Ovary (tissue), 7 donors: ENCODE data around the genes MRPL20, TMEM88B and VWA1.

DNA sequence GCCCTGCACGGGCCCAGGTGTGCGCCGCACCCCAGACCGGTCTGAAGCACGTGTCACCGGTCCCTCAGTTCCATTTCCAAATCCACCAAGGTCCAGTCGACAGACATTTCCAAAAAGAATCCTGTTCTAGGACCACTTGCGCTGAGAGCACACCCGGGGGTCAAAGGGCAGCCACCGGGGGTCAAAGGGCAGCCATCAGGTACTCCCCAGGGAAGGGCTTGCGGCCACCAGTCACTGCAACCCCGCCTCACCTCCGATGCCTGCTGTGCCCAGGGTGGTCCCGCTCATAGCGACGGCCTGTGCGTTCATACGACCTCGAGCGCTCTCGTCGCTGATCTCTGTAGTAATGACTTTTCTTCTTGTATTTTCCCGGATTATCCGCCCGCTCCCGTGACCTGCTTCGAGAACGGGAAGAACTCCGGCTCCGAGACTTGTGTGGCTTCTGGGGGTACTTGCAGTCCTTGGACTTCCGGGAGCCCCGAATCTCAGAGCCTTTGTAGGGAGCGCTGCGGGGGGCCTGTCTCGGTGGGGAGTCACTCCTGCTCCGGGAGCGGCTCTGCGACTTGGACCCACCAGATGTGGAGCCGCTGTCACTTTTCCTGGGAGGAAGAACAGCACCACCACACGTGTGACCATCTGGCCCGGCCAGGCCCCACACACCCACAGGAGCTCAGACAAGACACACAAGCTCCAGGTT, 12.0 kb downstream of the CCNL2 start:
- PRO-cap, 7 experiments = no peak in any of the 7 experiments
- RAMPAGE, long total RNA, 2 experiments = no peak in any of the 2 experiments

- PRO-cap, 7 experiments = no peak in any of the 7 experiments
- RAMPAGE, long total RNA, 2 experiments = no peak in any of the 2 experiments
Measured at GRCh38 chr1:1400765-1401692, 1.9 kb upstream of the CCNL2 start.

DNA sequence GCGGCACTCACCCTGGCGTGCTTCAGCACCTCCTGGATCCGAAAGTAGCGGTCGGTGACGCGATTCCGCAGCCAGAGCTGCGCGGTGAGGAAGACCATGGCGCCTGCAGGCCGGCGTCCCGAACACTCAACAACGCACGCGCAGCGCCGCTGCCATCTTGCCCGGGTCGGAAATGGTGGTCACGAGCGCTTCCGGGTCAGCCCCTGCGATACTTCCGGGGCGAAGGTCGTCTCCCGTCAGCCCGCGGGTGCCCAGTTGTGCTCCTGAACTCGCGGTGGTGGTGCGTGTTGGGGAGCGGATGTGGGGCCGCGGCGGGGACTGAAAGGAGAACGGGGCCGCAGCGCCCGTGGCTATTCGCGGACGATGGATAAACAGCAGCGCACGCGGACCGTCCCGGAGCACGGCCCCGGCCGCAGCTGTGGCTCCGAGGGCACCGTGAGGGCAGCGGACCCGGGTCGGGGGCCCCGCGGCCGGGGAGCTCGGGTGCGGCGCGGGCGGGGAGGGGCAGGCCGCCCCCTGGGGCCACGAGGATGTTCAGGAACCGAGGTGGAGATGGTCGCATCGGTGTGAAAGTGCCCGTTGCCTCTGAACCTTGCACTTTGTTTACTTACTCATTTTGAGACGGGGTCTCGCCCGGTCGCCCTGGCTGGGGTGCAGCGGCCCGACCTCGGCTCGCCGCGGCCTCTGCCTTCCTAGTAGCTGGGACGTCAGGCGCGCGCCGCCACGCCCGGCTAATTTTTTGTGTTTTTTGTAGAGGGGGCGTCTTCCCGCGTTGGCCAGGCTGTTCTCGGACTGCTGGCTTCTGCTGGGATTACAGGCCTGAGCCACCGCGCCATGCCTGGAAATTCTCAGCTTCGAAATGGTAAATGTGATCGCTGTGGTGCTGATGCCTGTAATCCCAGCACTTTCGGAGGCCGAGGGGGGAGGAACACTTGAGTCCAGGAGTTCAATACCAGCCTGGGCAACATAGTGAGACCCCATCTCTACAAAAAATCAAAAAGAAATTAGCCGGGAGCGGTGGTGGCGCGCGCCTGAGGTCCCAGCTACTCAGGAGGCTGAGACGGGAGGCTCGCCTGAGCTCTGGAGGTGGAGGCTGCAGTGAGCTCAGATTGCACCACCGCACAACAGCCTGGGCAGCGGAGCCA, at the start of gene MRPL20:
TSS of gene MRPL20 (minus strand) at position 174 of the 1,145 bp plus-strand sequence.
- PRO-cap, 7 experiments = peak in 7 of 7 experiments; most common plus-strand start position 254 of the sequence (in 5); most common minus-strand start position 173 of the sequence (in 7)
- RAMPAGE, long total RNA, 2 experiments = start-site peak on the minus strand in 2 of 2 experiments, centred at positions 138 to 140 of the sequence, 855 to 1,901 reads per replicate

DNA sequence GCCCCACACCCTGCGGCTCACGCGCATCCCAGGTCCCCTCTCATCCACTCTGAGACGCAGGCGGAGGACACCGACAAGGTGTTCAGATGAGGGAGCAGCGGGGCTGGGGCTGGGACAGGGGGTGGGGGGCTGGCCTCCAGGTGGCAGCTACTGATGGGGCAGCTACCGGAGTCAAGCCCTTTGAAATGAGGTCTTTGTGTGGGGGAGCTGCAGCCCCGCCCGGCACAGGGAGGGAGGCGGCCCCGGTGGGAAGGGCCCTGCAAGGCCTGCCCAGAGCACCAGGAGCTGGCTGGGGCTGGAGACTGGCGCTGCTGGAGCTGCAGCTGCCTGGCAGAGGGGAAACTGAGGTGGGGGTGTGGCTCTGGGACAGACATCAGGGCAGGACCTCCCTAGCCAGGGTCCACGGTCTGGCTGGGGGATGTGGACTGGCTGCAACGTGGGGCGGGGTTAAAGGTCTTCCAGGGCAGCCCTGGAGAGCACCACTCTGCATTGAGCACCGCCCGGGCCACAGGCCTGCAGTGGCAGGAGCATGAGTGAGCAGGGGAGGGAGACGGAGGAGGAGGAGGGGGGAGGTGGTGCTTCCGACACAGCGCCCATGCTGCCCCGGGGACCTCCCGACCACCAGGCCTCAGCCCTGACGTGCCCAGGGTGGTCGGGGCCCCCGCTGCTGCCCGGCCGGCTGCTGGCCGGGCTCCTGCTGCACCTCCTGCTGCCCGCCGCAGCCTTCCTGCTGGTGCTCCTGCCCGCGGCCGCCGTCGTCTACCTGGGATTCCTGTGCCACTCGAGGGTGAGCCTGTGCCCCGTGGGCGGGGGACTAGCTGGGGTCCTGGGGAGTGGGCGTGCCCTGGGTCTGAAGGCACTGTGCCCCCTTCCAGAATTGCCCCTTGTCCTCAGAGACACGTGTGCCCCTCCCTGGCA, at the start of gene TMEM88B:
TSS of gene TMEM88B (plus strand) at position 273 of the 918 bp plus-strand sequence.
- PRO-cap, 7 experiments = no peak in any of the 7 experiments
- RAMPAGE, long total RNA, 2 experiments = no peak in any of the 2 experiments

DNA sequence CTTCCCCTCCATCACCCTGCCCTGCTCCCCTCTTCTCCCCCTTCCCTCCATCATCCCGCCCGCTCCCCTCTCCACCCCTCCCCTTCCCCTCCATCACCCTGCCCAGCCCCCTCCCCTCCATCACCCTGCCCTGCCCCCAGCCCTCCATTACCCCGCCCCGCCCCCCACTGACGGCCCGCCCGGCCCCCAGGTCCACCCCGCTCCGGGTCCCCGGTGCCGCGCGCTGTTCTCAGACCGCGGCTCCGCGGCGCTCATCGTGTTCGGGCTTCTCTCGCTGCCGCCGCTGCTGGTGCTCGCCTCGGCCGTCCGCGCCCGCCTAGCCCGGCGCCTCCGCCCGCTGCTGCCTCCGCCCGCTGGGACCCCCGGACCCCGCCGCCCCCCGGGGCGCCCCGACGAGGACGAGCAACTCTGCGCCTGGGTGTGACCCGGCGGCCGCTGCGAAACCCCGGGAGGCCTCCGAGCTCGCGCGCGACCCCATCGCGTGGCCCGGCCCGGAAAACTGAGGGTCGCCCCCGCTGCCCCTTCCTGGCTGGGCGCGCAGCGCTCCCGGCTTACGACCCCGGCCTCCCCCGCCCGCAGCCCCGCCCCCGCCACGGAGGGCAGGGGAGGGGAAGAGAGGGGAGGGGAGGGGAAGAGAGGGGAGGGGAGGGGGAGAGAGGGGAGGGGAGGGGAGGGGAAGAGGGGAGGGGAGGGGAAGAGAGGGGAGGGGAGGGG, 1.9 kb downstream of the TMEM88B start:
- PRO-cap, 7 experiments = peak in 7 of 7 experiments; most common plus-strand start position 232 of the sequence (in 7); most common minus-strand start position 501 of the sequence (in 4)
- RAMPAGE, long total RNA, 2 experiments = no peak in any of the 2 experiments

GRCh38 chr1:1431574-1432252, 3.8 kb upstream of the VWA1 start:
- PRO-cap, 7 experiments = peak in 3 of 7 experiments; most common plus-strand start chr1:1432087 (in 1); most common minus-strand start chr1:1431683 (in 3)
- RAMPAGE, long total RNA, 2 experiments = no peak in any of the 2 experiments

DNA sequence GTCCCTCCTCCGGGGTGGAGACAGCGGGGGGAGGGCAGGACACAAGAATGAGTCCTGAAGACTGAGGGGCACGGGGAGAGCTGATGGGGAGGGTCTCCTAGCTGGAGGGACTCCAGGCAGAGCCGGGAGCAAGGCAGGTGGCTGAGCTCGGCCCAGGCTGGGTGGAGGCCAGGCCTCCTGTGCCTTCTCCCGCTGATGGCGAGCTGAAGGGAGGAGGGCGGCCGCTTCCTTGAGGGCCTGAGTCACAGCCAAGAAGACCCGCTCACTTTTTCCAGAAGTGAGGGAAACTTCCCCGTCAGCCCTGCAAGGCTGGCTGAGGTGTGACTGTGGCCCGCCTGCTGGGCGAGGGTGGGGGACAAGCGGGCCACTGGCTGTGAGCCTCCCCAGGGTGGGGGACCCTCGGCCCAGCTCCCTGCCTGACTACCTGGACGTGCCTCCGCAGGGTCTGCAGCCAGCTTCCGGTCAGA, 1.7 kb upstream of the VWA1 start:
- PRO-cap, 7 experiments = peak in 5 of 7 experiments; most common plus-strand start position 316 of the sequence (in 1); most common minus-strand start position 181 of the sequence (in 5)
- RAMPAGE, long total RNA, 2 experiments = no peak in any of the 2 experiments

- PRO-cap, 7 experiments = peak in 7 of 7 experiments; most common plus-strand start chr1:1435716 (in 3); most common minus-strand start chr1:1435570 (in 6)
- RAMPAGE, long total RNA, 2 experiments = start-site peak on the minus strand in 2 of 2 experiments, at chr1:1435451-1435614 at its widest, 9 to 44 reads per replicate
Measured at GRCh38 chr1:1435250-1436127, at the start of gene VWA1. Gene VWA1 (plus strand): TSS chr1:1435690.

- PRO-cap, 7 experiments = no peak in any of the 7 experiments
- RAMPAGE, long total RNA, 2 experiments = no peak in any of the 2 experiments
Measured at GRCh38 chr1:1472696-1473268, 1.2 kb downstream of the ATAD3B start.

DNA sequence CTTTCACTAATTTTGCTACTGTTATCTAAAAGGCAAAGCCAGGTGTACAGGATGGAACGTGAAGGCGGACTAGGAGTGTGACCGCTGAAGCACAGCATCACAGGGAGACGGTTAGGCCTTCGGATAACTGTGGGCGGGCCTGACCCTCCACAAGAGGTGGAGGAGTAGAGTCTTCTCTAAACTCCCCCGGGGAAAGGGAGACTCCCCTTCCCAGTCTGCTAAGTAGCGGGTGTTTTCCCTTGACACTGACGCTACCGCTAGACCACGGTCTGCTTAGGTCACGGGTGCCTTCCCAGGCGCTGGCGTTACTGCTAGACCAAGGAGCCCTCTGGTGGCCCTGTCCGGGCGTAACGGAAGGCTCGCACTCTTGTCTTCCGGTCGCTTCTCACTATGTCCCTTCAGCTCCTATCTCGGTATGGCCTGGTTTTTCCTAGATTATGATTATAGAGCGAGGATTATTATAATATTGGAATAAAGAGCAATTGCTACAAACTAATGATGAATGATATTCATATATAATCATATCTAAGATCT, 6.6 kb upstream of the ATAD3A start:
- PRO-cap, 7 experiments = peak in 2 of 7 experiments; most common plus-strand start position 364 of the sequence (in 2); most common minus-strand start position 129 of the sequence (in 1)
- RAMPAGE, long total RNA, 2 experiments = no peak in any of the 2 experiments

DNA sequence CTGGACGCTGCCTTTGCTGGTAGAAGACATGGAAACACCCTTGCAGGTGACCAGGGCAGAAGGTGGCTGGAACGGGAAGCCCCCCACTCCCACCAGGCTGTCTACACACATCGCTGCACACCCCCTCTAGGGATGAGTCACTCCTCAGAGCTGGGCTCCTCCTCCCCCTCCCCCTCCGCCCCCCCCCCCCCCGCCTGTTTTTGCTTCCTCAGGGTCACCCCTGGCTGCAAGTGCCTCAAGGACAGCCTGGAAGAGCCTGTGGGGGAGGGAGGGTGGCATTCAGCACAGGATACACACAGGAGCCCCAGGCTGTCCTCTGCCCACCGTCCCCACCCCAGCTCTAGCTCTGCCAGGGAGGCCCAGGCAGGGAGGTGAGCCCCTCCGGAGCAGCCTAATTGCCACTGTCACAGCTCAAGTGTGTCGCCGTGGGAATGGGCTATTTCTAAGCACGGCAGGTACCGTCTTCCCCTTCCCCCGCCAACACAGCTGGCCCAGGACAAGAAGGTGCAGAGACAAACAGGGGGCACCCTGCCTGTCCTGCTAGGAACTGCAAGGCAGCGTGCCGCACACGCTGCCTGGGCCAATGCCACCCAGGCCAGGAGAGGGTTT, 2.5 kb downstream of the FNDC10 start:
- PRO-cap, 7 experiments = peak in 5 of 7 experiments; most common plus-strand start position 278 of the sequence (in 4); most common minus-strand start position 134 of the sequence (in 3)
- RAMPAGE, long total RNA, 2 experiments = no peak in any of the 2 experiments

DNA sequence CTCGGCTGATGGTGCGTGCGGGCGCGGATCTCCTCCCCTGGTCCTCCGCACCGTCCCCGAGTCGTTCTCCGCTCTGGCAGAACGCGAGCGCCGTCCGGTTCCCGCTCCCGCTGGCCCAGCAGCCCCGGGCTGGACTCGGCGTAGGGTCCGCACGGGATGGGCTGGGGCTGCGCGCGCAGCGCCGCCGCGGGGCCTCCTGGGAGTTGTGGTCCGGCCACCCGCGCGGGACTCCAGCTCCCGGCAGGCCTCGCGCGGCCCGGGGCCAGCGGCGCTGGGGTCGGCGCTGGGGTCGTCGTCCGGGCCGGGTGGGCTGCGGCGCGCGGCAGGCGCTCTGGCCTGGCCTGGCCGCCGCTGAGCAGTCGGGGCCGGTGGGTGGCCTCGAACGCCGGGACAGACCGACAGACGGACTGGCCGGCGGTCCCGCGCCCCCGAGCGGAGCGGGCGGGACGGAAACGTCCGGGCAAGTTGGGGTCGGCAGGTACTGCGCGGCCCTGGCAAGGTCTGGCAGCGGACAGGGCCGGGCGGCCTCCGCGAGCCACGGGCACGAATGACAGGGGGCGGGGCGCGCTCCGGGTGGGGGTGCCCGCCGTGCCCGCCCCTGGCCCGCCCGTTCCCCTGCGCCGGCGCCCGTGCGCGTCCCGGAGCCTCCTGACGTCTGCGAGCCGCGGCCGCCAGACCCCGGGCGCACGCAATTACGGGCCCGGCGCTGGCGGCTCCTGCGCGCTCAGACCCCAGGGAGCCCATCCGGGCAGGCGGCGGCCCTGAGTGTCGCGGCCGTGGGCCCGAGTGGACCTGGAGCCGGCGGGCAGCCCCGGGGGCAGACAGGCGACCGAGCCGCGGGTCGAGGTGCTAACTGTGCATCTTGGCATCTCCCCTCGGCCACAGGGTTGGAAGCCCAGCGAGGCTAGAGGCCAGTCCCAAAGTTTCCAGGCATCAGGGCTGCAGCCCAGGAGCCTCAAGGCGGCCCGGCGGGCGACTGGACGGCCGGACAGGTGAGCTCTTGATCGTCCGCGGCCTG, 632 bp downstream of the MIB2 start:
- PRO-cap, 7 experiments = peak in 7 of 7 experiments; most common plus-strand start position 248 of the sequence (in 7); most common minus-strand start position 549 of the sequence (in 6)
- RAMPAGE, long total RNA, 2 experiments = no peak in any of the 2 experiments

DNA sequence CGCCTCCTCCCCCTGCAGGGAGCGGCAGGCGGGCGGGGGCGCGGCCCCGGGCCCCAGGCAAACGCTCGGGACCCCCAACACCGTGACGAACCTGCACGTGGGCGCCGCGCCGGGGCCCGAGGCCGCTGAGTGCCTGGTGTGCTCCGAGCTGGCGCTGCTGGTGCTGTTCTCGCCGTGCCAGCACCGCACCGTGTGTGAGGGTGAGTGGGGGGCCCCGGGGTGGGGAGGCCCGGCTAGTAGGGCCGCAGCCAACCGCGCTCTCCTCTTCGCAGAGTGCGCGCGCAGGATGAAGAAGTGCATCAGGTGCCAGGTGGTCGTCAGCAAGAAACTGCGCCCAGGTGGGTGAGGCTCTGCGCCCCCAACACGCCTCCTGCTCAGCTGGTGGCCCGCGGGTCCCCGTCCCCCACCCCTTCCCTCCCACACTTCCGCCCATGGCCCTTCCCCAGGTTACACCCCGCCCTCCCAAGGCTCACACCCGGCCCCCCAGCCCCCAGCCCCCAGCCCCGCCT, 2.6 kb upstream of the MMP23B start:
- PRO-cap, 7 experiments = no peak in any of the 7 experiments
- RAMPAGE, long total RNA, 2 experiments = no peak in any of the 2 experiments

DNA sequence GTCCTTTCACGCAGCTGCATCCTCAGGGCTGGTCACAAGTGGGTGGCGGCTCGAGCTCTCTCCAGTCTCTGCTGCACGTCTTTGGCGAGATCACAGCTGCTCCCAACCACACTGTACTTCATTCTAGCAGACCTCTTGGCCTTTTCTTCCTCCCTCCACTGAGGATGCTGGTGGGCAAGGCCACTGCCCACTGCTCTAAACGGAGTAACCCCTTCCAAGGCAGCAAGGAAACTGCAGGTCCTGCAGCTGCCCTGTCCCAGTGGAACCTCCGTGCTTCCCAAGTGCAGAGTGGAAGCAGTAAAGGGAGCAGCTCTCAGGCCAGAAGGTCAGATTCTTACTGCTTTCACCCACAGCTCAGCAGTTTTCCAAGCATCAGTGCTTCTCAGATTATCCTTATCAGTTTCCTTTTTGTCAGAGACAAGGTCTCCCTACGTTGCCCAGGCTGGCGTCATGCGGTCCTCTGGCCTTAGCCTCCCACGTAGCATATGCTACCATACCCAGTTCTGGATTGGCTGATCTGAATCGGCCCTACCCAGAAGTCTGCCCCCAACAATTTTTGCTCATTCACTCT, 11.1 kb downstream of the CDK11B start:
- PRO-cap, 7 experiments = no peak in any of the 7 experiments
- RAMPAGE, long total RNA, 2 experiments = no peak in any of the 2 experiments

- PRO-cap, 7 experiments = no peak in any of the 7 experiments
- RAMPAGE, long total RNA, 2 experiments = no peak in any of the 2 experiments
Measured at GRCh38 chr1:1661885-1662657, 3.3 kb upstream of the CDK11B start.

GRCh38 chr1:1680847-1681300, 11.7 kb downstream of the SLC35E2B start:
- PRO-cap, 7 experiments = no peak in any of the 7 experiments
- RAMPAGE, long total RNA, 2 experiments = no peak in any of the 2 experiments

DNA sequence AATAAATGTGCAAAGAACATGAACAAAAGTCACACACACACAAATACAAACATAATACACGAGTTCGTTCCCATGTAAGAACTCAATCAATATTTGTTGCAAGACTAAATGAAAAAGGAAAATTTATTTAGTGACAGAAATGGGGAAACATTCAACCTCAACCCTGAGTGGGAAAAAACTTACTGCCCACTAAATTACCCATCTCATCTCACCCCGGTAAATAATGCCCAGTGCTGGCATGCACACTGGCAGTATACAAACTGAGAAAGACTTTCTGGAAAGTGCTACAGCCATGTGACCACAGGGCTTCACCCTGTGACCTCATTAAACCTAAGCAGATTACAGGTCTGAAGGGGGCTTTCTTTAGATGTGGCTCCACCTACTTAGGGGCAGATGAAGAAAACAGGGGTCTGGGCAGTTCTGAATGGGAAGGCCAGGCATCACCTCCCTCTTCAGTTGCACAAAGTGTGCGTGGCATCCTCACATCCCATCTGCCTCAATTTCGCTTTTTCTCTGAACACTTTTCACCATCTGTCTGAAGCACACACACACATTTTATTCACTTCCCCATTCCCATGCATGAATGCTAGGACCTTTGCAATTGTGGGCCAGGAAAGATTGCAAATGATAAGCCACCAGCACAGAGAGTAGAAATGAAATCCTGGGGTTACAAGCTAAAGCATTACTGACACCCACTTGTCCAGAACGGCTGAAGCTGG, 2.9 kb downstream of the NADK start:
- PRO-cap, 7 experiments = no peak in any of the 7 experiments
- RAMPAGE, long total RNA, 2 experiments = no peak in any of the 2 experiments

GRCh38 chr1:1813177-1813675, 35.0 kb upstream of the NADK start:
- PRO-cap, 7 experiments = no peak in any of the 7 experiments
- RAMPAGE, long total RNA, 2 experiments = no peak in any of the 2 experiments

GRCh38 chr1:1817404-1818591, 39.5 kb upstream of the NADK start:
- PRO-cap, 7 experiments = no peak in any of the 7 experiments
- RAMPAGE, long total RNA, 2 experiments = no peak in any of the 2 experiments

GRCh38 chr1:1889202-1889461, 1.8 kb downstream of the GNB1 start:
- PRO-cap, 7 experiments = no peak in any of the 7 experiments
- RAMPAGE, long total RNA, 2 experiments = no peak in any of the 2 experiments